NCI-H460 (cell line): ENCODE results near the gene VSTM2A.

RAMPAGE:
- cytosol, long total RNA = no peak
- long total RNA = no peak
- nucleus, long total RNA = no peak
These were observed 16.2 kb downstream of the UPP1 start for GRCh38 chr7:48104899-48106004.

DNA sequence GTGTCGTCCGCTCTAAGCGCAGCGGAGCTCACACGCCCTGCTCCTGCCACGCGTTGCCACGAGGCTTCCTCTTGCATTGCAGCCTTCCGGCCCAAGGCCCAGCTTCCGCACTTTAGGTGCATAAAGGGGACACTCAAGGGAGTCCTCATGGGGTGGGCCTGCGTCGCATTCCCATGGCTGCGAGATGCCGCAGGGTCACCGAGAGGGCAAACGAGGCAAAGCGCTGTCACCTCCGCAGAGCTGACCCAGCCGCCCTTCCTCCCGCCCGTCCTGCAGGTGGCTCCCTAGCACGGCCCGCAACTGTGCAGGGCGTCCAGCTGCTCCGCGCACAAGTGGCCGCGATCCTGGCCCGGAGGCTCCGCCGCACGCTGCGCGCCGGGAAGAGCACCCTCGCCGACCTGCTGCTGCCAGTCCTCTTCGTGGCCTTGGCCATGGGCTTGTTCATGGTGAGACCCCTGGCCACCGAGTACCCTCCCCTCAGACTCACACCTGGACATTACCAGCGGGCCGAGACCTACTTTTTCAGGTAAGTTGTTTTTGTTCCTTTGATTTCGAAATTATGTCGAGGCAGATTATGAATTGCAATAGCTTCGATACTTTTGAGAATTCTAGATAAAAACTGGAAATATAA is 283.6 kb downstream of the ABCA13 start:
RAMPAGE:
- cytosol, long total RNA = no peak
- long total RNA = no peak
- nucleus, long total RNA = no peak

GRCh38 chr7:50308433-50309630 is 4.3 kb downstream of the IKZF1 start:
RAMPAGE:
- cytosol, long total RNA = no peak
- long total RNA = no peak
- nucleus, long total RNA = no peak

RAMPAGE:
- cytosol, long total RNA = no peak
- long total RNA = no peak
- nucleus, long total RNA = no peak
These were observed 6.3 kb upstream of the FIGNL1 start for GRCh38 chr7:50456415-50456791.

GRCh38 chr7:50496961-50497375 is 46.8 kb upstream of the FIGNL1 start:
RAMPAGE:
- cytosol, long total RNA = no peak
- long total RNA = no peak
- nucleus, long total RNA = no peak

DNA sequence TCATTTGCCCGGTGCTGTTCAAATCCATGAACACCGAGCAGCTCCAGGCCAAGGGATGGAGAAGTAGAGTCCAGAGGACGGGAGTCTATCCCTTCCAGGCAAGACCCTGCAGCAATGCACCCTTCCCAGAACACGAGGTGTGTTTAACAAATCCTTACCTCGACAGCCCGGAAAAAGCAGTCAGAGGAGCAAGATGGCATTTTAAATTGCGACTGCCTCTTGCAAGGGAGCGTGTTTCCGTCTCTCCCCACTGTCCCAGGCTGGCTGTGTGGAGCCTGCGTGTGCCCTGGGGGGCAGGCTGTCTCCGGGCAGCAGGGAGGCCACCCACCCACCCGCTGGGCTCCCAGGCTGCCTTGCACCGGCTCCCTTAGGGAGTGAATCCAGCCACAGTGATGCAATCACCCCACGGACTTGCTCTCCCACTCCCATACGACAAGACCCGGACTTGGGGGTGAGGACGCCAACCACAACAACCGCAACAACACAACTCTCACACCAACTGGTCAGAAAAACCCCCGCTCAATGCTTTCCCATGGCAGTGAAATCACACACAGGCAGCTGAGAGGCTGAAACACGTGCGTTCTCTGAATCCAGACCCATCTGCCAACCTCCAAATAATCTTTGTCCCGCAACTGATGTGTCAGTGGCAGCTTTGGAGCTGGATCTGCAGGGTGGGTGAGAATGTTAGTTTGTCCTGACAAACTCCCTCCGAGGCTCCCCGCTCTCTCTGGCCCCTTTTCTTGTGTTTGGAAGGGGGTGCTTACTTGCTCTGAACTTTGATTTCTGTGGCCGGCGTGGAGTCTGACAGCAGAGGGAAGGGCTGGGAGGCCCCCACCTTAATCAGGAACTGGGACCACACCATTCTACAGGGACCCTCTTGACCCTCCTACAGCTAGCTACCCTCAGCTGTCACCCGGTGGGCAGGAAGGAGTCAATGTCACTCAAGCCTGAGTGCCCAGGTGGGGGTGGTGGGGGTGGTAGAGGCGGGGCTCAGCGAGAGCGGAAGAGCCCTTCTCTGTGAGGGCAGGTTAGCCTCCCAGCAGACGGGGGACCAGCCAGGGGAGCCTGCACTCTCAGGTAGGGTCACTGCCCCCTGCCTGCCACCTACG is 62.8 kb upstream of the DDC start:
RAMPAGE:
- cytosol, long total RNA = no peak
- long total RNA = no peak
- nucleus, long total RNA = no peak

DNA sequence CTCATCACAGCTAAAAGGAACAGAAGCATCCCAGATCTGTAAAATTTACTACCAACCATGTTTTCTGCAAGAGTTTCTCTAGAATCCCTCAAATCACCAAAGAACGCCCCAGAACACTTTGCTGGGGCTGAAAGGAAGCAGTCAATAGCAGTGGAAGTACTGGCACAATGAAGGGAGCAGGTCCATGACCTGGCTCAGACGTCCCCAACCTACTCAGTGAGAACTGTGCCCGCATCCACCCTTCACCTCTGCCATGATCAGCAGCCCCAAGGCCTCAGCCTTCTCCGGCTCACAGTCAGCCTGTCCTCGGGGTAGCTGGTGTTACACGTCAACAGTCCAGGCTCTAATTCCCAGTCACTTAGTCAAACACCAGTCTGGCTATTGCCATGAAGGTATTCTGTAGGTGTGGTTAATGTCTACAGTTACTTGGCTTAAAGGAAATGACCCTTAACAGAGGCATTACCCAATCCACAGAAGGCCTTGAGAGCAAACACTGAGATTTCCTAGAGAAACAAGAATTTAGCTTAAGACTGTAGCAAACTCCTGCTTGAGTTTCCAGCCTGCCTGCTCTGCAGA is 49.2 kb downstream of the GRB10 start:
RAMPAGE:
- cytosol, long total RNA = no peak
- long total RNA = no peak
- nucleus, long total RNA = no peak

GRCh38 chr7:50747033-50748298 is 35.2 kb downstream of the GRB10 start:
RAMPAGE:
- cytosol, long total RNA = no peak
- long total RNA = no peak
- nucleus, long total RNA = no peak

DNA sequence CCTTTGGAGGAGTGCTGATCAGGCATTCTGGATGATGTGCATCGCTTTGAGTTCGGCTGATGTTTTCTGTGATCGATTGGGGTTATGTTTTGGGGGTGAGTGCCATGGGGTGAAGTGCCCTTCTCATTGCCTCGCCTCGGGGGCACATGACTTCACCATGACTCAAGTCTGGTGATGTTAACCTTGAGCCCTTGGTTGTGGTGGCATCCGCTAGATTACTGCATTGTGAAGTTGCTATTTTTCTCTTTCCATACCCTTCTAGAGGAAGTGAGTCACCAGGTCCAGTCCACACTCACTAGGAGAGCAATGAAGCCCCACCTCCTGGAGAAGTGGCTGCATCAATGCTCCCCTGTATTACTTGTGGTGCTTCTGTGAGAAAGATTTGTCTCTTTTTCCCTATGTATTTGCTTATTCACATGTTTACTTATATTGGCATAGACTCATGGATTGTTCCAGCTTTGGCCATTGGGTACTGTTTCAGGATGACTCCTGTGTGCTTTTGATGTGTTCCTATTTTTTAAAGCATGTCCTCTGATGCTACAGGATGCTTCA is 44.1 kb upstream of the GRB10 start:
RAMPAGE:
- cytosol, long total RNA = no peak
- long total RNA = no peak
- nucleus, long total RNA = no peak

DNA sequence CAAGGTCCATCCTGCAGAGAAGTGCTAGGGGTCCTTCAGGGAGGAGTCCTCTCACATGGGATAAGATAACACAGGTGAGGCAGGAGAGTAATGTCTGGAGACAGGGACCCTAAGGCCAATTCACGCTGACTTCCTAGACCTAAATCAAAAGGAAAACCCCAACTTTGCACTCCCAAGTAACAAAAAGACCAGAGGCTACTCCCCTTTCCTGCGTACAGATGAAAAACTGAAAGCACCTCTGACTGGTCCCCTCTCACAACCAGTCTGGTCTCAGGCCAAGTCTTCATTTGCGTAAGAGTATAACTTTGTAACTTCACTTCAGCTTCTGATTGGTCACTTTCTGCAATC is 74.8 kb downstream of the COBL start:
RAMPAGE:
- cytosol, long total RNA = no peak
- long total RNA = no peak
- nucleus, long total RNA = no peak

RAMPAGE:
- cytosol, long total RNA = no peak
- long total RNA = no peak
- nucleus, long total RNA = no peak
These were observed 74.3 kb downstream of the COBL start for GRCh38 chr7:51242144-51242781.

GRCh38 chr7:51256156-51256819 is 60.3 kb downstream of the COBL start:
RAMPAGE:
- cytosol, long total RNA = no peak
- long total RNA = no peak
- nucleus, long total RNA = no peak

GRCh38 chr7:51263546-51264196 is 52.9 kb downstream of the COBL start:
RAMPAGE:
- cytosol, long total RNA = no peak
- long total RNA = no peak
- nucleus, long total RNA = no peak

DNA sequence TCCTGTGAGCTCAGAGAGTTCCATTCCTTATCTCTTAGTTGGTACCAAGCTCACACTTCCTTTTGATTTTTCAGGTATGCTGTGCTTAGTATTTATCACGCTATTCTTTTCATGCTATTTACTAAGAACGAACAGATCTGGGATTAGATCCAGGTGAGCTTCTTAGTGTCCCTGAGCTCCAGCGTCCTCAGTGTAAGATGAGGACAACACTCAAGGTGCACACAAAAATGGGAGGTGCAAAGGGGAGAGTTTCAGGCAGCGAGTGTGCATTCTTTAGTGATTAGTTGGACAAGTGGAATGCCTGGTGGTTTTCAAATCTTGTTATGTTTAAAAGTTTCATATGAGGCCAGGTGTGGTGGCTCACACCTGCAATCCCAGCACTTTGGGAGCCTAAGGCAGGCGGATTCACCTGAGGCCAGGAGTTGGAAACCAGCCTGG is 23.8 kb upstream of the COBL start:
RAMPAGE:
- cytosol, long total RNA = no peak
- long total RNA = no peak
- nucleus, long total RNA = no peak

DNA sequence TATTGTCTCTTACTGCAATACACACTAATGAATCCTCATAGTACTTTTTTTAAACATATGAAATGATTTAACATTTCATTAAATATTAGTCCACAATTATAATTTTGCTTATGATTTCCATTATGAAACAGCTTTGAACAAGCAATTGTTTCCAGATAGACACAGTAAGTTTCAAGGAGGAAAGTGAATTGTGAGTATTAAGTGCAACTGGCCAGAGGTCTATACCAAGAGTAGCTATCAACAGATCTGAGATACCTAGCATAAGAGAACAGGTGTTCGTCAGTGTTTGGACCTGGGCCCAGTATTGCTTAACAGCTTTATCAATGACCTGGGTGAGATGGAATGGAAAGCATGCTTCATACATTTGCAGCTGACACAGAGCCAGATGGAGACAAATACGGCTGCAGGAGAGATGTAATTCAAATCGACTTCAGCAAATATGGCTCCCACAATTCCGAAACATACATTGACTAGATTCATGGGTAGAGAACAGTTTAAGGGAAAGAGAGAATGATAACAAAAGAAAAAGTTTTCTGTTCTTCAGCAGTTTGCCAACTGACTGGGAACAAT is 27.7 kb upstream of the COBL start:
RAMPAGE:
- cytosol, long total RNA = no peak
- long total RNA = no peak
- nucleus, long total RNA = no peak

DNA sequence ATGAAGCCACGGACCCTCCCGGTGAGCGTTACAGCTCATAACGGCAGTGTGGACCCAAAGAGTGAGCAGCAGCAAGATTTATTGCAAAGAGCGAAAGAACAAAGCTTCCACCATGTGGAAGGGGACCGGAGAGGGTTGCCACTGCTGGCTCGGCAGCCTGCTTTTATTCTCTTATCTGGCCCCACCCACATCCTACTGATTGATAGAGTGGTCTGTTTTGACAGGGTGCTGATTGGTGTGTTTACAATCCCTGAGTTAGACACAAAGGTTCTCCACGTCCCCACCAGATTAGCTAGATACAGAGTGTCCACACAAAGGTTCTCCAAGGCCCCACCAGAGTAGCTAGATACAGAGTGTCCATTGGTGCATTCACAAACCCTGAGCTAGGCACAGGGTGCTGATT is 583.7 kb upstream of the COBL start:
RAMPAGE:
- cytosol, long total RNA = no peak
- long total RNA = no peak
- nucleus, long total RNA = no peak

GRCh38 chr7:53032213-53032574 is 3.2 kb upstream of the POM121L12 start:
RAMPAGE:
- cytosol, long total RNA = no peak
- long total RNA = no peak
- nucleus, long total RNA = no peak

DNA sequence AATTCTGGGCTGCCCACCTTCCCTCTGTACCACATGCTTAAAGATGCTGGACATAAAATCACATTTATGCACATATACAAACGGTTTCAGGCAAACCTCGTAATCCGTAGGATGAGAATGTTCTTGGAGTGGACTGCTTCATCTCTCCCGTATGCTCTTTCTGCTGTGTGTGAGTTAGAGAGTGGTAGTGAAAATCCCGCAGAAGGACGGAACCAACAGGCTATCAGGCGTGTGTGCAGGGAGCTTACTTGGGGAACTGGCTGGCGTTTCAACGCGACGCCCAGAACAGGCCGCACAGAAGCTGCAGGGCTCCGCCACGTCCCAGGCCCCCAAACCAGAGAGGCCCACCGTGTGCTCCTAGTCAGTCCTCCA is 730.8 kb upstream of the VSTM2A start:
RAMPAGE:
- cytosol, long total RNA = no peak
- long total RNA = no peak
- nucleus, long total RNA = no peak

DNA sequence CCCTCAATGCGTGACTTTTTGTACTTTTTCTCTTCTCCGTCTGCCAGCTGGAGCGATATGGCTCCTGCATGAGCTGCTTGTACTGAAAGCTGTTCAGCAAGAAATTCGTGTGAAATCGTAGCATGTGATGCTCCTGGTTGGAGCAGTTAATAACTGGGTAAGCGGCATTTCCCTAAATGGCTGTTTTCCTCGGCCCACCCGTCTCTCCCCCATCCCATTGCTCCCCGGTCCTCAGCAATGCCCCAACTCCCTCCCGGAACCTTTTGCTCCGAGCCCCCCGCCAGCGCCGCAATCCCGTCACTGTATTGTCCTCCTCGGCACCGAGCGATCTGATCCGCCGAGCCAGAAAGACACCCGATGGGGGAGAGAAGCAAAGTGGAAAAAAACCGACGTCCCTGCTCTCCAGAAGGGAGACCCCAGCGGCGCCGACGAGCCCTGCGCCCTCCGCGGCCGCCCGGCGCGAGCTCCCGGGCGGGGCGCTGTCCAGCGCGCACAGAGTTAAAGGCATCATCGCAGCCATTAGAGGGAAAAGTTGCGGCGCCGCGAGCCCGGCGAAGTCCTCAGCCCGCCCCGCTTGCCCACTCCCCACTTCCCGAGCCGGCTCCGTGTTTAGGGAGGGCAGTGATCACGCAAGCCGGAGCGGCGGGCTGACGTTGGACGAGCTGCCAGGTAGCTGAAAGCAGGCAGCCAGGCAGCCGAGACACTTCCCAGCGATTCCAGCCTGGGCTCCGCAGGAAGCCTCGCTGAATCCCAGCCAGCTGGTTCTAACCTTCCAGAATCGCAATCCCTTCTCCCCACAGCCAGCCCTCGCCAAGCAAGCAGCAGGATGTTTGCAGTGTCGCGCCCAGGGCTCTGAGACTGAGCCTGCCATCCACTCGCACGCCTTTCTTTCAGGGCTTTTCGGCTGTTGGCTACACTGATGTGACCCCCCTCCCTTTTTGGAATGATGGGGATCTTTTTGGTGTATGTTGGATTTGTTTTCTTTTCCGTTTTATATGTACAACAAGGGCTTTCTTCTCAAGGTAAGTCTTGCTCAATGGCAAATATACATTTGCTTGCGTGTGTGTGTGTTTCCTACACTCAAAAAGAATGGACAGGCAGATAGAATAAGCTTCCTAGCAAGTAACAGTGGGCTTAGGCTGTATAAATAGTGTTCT is at the start of gene VSTM2A:
TSS of gene VSTM2A (plus strand) at position 588 of the 1,157 bp plus-strand sequence.
RAMPAGE:
- cytosol, long total RNA = no peak
- long total RNA = no peak
- nucleus, long total RNA = no peak

RAMPAGE:
- cytosol, long total RNA = no peak
- long total RNA = no peak
- nucleus, long total RNA = no peak
These were observed 52.3 kb upstream of the SEC61G start for GRCh38 chr7:54811374-54811631.